Mesenchymal stem cell of the bone marrow (primary cell): Measurements from ENCODE around the genes HSFX3, PASD1, PNMA6F and RENBP.

- CAGE, long polyA plus RNA, result no peak
Observed at GRCh38 chrX:149549795-149550245, at the start of gene HSFX3. Gene HSFX3, minus strand, starts transcription at chrX:149549924.

- CAGE, long polyA plus RNA, result no peak
Observed at GRCh38 chrX:150228347-150228632, 134.8 kb upstream of the MAMLD1 start.

DNA sequence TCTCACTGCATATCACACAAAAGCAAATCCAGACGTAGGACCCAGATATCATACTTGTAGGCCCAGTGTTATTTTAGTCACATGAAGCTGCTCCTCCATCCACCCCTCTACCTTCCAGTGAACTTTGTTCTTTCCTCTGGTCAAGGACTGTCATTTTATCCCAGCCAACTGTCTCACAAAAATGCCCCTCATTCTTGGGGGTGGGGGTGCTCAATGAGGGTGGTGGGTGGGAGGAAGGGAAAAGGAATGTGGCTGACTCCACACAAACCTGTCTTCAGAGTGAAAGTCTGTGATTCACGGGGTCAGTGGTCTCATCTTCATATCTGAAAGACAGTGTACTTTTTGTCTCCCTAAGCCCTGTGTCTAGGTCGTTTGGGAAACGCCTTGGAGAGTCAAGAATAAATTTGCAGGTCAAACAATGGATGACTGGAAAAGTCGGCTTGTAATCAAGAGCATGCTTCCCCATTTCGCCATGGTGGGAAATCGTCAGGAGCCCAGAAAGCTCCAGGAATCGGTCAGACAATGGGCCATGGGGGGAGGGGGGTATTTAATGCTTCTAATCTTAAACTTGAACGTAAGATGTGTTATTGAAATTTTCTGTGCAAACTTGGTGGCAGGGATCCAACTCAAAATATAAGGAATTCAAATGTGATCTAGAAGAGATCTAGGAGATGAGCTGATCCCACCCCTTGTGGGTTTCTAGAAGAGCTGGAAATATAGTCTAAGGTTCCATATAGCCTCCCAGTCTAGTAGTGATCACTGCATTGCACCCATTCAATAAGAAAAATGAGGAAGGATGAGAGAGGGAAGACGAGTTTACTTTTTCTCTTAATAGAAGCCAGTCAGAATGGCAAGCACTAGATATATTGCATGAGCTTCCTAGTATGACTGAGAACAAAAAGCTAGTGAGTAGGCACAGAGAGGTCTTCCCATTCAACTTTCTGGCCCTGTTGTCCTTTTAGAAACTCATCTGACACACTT lies 82.3 kb downstream of the MAMLD1 start:
- CAGE, long polyA plus RNA, result no peak

- CAGE, long polyA plus RNA, result no peak
Observed at GRCh38 chrX:150572011-150572715, 3.7 kb downstream of the MTM1 start.

- CAGE, long polyA plus RNA, result no peak
Observed at GRCh38 chrX:150846223-150846449, 52.3 kb downstream of the CD99L2 start.

DNA sequence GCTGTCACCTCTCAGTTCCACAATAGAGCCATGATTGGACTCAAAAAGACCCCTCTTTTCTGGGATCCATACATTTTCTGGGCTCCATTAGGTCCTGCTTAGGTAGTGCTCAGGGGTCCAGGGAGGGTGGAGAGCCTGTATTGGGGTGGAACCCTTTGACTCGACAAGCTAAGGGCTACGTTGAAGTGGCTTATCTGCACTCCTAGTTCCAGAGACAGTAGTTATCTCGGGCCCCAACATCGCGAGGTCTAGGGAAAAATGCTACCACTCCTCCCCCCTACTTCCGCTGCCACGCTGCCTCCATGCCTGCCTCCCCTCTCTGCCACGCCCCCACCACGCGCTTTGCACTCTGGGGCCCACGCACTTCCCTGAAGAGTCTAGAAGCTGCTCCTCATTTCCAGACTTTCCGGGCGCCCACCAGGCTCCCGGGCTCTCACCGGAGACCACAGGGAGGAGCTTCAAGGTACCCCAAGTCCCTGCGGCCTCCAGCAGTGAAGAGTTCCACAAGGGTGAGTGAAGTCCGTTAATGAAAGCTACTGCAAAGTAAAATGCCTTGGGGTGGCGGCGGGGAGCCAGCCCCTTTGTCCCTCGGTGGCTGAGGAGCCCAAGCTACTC lies at the start of gene PASD1:
Gene PASD1, plus strand, starts transcription at position 345 of the 615 bp plus-strand sequence.
- CAGE, long polyA plus RNA, result no peak

DNA sequence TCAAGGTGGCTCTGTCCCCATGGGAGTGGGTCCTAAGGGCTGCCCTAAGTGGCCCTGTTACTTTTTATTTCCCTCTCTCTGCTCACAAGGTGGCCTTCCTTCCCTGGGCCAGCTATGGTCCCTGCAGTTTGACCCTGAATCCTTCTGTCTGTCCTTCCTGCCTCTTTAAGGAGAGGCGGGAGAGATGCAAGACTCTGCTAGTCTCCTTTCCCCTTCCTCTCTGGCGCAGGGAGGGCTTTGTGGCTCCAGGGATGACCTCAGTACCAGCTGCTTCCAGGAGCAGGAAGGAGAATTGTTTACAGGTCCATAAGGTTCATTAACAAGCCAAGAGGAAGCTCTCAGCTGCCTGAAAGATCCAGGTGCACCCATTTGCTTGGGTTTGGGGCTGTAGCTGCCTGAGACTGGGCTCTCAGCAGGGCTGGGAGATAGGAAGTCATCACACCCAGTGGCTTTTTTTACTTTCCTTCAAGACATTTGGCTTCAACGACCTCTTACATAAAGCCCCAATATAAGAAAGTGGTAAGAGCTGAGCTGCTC lies 4.1 kb upstream of the FATE1 start:
- CAGE, long polyA plus RNA, result no peak

DNA sequence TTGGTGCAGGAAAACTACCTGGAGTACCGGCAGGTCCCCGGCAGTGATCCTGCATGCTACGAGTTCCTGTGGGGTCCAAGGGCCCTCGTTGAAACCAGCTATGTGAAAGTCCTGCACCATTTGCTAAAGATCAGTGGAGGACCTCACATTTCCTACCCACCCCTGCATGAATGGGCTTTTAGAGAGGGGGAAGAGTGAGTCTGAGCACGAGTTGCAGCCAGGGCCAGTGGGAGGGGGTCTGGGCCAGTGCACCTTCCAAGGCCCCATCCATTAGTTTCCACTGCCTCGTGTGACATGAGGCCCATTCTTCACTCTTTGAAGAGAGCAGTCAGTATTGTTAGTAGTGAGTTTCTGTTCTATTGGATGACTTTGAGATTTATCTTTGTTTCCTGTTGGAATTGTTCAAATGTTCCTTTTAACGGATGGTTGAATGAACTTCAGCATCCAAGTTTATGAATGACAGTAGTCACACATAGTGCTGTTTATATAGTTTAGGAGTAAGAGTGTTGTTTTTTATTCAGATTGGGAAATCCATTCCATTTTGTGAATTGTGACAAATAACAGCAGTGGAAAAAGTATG lies 3.4 kb downstream of the MAGEA12 start:
- CAGE, long polyA plus RNA, result no peak

DNA sequence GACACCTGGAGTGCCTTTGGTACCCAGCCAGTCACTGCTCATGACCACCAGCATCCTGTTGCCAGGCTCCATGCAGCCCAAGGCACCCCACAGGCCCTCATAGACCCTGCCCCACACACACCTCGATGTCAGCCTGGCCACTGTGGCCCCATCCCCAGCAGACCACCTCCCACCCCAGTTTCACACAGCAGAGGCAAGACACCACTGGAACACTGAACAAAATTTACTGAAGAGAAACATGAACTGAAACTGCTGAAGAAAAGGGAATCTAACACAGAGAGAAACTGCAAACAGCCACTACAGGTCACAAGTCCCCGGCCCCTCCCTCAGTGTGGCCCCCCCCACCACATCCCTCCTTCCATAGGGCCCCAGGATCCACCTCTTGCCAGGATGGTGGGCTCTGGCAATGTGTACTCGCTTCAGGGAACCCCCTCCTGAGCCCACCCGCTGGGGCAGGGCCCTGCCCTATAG lies 5.3 kb downstream of the PNMA5 start:
- CAGE, long polyA plus RNA, result no peak

DNA sequence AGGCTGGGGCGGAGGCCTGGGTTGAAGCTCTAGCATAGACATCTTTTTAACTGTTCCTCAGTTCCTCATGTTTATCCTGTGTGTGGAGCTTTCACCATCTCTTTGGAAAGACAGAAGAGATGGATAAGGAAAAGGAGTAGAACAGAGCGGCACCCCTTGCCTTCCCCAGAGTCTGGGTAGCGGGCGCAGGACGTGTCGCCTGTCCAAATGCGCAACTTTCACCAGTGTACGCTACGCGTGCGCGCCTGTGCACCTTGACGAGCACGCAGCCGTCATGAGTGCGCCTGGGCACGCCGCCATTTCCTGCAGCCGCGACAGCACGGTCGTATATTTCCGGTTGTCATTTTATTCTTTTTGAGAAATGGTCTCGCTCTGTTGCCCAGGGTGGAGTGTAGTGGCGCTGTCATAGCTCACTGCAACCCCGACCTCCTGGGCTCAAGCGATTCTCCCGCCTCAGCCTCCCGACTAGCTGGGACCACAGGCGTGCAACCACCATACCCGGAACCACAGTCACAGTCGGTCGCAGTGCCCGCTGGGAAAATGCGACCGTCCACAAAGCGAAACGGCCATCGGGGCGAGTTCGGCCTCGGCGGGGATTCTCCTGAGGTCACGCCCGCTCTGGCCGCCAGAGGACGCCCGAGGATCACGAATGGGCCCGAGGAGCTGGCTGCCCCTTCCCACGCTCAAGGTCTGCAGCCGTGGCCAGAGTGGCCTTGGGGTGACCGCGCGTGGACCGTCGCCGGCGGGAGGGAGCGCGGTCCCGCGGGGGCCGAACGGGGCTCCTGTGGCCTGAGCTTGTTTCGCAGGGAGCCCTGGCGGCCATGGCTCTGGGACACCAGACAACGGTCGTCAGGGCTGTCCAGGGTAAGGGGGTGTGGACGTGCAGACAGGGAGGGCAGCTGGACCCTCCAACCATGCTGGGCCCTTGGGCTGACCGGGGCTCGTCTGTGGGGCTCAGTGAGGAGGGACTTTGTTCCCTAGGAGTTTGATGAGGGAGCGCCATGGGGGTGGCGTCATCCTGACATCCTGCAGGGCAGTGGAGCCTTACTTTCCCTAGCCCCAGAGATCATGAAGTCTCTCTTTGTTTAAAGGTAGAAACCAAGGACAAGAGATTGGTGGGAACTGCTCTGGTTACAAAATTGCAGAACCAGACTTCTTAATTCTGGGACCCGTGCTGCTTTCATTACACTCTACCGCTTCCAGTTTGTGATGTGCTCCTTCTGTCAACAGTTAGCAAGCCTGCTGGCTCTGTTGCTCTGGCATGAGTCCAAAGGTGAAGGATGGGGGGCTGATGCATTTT lies 23.6 kb upstream of the PNMA3 start:
- CAGE, long polyA plus RNA, result no peak

- CAGE, long polyA plus RNA, result no peak
Observed at GRCh38 chrX:153321689-153322098, at the start of gene PNMA6F. Gene PNMA6F, minus strand, starts transcription at chrX:153321767.

DNA sequence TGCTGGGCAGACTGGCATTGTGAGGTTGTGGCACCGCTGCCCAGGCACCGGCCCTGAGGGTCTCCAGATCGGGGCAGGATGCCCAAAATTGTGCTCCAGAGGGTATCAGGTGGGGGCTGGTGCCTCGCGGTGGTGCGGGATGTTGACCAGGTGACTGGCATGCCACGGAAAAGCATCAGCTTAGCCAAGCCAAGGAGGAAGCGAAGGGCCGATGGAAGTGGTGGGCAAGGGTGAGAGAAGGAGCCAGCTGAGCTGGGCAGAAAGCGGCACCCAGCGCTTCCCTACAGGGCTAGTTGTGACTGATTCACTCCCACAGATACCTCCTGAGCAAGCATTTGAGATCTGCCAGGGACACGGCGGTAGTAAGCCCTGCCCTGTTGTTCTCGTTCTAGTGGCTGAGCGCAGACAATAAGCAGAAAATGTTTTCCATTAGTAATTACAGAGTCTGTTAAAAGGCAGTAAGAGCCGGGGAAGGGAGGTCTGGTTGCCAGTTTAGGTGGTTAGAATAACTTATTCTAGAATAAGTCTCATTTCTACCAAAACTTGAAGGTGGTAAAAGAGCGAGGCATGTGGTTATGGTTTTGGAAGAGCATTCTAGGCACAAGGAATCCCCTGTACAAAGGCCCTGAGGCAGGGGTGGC lies 896 bp downstream of the ZFP92 start:
- CAGE, long polyA plus RNA, result no peak

DNA sequence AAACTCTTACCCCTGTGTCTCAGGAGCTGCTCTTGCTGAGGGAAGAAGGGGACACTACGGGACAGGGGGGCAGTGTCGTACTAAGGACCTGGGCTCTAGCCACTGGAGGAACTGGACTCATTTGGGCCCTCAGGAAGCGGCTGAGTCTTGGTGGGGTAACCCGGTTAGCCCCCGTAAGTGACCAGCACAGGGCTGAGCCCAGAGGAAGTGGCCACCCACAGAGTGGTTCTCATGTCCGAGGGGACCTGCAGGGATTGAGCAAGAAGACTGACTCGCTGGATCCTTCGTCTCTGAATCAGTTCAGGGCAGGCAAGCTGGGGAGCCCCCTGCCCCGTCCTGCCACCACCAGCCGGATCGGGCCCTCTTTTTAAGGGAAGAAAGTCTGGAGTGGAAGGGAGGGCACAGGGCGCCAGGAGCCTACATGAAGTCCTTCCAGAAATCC lies 741 bp upstream of the BGN start:
- CAGE, long polyA plus RNA, result no peak

DNA sequence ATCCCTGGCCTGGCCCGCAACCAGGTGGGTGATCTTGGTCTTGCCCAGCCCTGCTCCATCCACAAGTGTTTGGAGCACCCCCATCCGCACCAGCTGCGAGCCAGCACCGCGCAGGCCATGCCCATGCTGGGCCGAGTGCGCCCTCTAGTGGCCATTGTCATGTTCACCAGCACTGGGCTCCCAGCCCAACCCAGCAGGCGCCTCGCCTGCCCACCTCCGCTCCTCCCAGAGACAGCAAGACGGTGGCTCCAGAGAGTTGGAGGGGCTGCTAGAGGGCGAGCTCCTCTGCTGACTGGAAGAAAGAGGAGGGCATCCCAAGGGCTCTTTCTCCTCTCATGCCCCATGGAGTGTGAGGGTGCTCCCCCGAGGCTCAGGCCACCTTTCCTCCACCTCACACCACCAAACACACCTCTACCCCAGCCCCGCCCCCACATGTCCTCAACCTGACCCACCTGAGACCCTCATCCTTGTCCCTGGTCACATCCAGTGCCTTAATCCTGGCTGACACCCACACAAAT lies 9.8 kb upstream of the ATP2B3 start:
- CAGE, long polyA plus RNA, result no peak

DNA sequence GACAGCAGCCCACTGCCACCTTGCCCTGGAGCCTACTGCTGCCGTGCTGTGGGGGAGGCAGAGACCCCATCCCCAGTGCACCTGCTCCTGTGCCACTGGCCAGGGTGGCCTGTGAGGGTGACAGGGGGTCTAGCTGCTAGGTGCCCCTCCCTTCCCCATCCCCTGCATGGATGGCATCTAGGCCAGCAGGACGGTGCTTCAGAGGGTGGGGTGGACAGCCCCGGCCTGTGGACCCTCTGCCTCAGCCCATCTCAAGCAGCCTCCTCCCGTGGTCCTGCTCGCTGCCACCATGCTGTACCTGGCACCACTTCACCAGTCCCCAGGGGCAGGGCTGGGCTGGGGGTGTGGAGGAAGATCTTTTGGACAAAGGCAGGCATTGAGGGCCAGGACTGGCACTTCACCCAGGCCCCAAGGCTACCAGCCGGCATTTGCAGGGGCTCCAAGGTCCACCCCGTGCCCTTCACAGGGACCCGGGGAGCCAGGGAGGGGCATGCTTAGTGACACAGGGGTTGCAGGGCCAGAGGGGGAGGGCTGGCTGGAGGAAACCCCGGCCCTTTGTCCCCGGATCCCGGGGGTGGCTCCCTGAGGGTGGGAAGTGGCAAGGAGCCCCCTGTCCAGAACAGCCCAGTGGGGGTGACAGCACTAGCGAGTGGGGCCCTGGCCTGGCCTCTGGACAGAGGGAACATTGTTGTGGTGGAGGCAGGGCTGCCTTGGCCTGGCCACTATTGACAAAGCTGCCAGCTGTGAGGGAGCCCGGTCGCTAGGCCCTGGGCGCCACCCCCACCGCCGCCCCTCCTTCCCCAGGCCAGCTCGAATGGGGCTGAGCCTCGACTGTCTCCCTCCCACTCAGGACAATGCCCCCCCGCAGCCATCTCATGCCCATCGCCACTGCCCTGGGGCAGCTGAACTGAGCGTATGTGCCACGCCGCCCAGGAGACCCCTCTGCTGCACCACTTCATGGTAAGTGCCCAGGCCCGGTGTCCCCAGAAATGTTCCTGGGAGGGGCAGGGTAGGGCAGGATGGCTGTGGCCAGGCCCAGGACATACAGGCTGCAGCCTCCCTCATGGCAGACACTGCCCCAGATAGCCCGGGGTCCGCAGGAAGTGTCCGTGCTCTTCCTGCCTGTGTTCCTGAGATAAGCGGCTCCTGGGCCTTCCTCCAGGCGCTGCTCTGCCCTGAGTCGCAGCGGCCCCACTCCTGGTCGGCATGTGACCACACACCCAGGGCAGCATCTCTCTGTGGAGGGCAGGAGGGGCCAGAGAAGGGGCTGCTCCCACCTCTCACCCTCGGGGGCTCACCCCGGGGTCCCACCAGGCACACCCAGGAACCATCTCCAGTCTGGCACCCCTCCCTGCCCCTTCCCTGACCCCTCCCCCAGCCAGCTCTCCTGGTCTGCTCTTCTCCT lies 1.1 kb downstream of the PLXNB3 start:
- CAGE, long polyA plus RNA, result no peak

GRCh38 chrX:153818347-153818816 lies 12.0 kb downstream of the PDZD4 start:
- CAGE, long polyA plus RNA, result no peak

DNA sequence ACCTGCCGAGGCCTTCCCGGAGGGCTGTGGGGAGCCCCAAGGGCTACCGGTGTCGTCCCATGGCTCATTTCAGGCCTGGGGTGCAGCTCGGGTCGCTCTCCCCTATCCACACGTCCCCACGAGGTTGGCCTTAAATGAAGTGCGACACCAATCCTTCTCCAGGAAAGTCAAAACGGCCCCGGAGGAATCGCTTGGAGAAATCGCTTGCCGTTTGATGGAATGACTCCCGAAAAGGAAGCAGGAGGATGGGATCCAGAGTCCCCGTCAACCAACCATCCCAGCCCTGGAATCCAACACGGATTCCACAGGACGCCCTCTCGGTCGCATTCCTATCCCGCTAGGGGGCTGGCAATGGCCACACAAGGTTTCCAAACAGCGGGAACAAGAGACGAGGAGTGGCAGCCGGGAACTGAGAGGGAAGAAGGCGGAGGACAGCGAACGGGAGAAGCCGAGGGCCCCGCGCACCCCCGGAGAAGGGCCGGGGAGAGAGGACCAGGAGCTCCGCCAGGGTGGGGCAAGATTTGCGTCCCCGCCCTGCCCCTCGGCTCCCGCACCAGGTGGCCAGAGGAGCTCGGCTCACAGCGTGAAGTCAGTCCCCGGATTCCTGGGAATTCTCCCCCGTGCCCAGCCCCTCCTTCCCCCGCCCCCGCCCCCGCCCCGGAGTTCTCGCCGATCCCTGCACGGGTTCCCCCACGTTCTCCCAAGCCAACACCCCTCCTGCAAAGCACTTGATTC lies 1.6 kb downstream of the PDZD4 start:
- CAGE, long polyA plus RNA, result no peak

DNA sequence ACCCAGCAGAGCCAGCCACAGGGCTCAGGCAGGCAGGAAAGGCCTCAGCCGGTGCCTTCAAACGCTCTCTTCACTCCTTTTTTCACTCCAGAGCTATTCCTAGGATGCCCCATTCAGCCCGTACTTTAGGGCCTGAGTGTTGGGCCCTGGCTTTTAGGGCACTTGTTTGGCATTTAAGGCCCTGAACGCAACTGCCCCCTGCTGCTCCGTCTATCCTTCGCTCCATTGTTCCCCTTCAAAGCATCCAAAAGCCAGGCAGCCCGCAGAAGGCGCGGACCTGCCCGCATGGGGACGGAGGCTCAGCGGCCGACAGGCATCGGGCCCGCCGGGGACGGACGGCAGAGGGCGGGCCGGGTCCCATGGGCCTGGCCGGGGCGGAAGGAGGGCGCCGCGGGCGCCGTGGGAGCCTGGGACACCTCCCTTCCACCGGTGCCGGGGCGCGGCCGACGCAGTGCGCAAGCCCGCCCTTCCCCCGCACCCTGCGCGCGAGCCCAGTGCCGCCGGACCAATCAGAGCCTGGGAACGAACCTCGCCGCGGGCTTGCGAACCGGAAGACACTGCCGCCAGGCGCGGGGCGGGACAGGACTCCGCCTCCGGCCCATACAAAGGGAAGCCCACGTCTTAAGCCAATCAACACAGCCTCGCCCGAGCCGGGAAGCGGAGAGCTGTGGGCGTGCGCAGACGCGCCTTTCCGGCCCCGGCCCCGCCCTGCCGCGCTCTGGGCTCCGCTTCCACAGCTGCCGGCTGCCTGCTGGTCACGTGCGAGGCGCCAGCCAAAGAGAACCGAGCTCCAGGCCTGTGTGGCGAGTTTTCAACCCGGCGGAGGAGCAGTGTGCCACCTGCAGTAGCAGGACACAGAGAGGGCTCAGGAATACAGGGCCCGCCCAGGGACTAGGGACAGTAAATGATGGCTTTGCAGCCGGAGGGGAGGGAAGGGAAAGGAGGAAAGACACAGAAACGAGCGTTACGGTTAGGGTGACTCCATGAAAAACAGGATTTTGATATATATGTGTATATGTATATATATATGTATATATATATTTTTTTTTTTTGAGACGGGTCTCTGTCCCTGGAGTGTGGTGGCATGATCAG lies 2.1 kb upstream of the ARHGAP4 start:
- CAGE, long polyA plus RNA, result no peak

DNA sequence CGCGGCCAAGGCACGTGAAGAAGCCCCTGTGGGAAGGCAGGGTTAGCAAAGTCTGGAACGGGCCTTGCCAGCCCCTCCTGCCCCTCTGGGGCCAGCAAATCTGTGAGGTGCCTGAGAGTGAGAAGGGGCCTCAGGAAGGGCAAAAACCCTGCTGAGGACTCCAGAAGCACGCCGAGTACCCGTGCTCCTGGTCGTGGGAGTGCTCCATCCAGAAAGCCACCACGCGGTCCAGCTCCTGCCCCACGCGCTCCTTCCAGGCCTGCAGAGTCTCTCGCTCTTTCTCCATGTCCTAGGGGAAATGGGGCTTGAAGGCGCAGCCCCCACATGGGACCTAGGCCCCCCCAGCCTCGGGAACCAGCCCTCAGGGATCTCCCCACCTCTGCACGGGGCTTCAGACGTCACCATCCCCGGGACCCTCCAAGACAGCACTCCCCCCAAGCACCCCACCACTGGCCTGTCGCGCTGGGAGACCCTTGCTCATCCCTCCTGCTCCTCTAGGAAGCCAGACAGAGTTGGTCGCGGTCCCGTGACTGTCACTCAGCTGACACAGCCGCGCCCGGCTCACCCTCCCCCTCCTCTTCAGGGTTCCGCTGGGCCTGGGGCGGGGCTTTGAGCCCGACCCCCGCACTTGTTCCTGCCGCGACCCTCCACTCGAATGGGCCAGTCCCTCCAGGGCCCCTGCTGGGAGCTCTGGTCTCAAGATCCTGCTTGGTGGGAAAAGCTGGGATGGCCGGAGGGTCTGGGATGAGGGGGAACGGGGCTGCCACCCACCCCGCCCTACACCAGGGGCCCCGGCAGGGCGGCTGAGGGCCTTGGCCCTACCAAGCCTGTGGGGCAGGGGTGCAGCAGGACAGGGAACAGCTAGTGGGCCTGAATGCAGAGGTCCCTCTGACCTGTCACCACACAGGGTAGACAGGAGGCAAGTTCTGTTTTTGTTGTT lies at the start of gene RENBP:
Gene RENBP, minus strand, starts transcription at position 514 of the 940 bp plus-strand sequence.
- CAGE, long polyA plus RNA, result no peak

GRCh38 chrX:153966216-153966862 lies 5.3 kb downstream of the HCFC1 start:
- CAGE, long polyA plus RNA, result no peak